ENCODE data around the gene NELFA.

DNA sequence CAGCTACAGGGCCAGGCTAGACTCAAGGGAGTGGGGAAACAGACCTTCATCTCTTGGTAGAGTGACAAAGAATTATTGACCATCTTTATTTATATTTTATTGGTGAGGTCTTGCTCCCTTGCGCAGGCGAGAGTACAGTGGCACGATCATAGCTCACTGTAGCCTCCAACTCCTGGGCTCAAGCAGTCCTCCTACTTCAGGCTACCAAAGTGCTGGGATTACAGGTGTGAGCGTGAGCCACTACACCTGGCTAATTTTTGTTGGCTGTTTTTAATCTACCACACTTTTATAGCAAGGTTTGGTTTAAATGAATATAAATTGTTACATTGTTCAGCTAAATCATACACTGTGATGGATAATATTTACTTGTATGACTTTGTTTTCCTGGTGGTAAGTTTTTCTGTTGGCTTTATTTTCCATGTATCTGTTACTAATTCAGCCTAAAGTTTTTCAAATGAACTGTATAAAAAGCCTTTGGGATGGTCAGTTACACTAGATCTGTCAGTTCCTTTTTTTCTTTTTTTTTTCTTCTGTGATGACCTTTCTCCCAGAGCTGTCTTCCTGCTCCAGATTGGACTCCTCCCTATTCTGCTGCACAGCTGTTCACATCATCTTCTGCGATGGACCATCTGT is 16.3 kb downstream of the NSD2 start:
- PRO-cap: no peak

GRCh38 chr4:1975153-1975618 is 33.6 kb downstream of the NELFA start:
- PRO-cap: no peak

DNA sequence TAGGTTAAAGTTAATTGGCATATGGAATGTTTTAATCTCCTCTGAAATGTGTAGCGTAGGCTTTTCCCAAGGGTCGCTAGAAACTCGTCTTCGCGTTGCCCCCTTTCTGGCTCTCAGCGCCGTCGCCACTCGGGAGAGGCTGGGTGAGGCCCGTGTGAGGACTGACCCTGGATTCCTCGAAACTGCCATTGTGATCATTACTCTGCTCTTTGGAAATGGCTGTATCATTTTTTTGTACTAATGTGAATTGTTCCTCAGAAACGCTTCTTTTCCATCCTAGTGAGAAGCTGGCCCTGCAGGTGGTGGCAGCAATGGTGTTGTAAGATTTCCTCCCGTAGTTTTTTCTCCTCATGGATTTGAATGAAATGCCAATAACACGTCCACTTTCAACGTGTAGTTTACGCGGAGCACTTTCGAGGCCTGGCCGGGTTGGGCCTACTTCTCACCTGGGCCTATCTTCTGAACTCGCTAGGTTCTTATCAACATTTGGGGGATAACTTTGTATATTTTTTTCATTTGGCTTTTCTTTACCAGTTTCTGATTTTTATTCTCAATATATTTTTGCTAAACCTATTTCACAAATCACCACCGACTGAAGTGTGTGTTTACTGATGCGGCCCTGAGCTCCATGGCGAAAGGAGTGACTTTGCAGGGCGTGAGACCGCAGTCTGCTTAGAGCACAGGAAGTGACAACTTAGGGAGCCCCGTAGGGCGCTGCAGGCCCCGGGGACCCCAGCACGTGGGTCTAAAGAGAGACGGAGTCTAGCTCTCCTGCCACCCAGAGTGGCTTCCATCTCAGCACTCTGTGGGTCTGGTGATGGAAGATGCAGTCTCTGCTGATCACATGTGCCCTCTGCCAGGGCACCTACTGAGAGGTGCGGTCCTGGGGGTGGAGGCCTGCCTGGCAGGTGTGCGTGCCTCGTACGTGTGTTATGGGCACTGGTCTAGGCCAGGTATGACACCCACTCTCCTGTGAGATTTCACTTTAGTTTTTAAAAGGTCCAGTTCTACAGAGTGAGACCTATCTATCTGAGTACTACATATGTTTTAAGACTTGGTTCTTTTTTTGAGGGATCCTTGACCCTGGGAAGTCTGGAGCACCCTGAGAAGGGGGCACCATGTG is 29.2 kb downstream of the NELFA start:
- PRO-cap: no peak

DNA sequence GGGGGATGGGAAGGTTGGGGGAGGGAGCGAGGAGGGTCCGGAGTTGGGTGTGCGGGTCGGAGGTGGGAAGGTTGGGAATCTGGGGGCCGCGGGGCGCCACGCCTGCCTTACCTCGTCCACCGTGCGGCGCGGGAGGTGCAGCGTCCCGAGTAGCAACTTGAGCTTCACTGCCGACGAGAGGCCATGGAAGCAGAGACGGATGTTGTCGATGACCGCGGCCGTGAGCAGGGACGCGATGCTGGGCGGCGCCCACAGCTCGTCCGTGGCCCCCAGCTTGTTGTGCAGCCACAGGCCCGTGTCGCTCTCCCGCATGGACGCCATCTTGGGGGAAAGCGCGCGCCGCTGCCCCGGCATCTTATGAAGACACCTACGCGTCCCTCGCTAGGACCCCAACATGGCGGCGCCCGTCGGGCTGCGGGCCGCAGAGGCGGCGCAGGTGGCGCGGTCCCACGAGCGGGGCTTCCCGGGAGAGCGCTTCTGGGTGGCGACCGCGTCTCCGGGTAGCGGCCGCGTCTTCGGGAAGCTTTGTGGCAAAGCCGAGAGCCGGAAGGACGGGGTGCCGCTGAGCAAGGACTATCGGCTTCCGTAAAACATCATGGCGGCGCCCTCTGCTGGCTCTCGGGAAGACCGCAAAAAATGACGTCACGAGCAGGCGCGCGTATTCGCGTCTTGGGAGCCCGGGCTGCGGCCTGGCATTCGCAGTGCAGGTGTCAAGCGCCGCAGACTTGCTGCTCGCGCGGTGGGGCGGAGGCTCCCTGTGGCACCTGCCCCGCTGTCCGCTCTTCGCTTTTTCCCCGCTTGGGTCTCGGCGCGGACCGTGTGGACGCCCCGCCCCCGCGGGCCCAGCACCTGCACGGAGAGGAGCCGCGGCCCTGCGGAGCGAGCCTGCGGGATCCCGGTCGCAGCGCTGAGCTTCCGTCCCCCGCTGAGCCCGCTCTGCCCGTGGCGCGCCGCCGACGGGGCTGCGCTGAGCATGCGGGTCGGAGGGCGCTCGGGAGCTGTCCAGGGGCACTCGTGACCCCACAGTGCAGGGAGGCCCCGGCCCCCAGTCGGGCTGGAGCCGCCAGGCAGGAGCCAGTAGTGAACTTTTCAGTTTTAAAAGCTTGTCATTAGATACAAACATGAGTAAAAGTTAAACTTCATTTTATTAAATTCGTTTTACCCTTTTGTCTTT is at the start of gene NELFA:
Gene NELFA, minus strand, starts transcription at position 336 of the 1,174 bp plus-strand sequence.
- PRO-cap: unidirectional peak, minus-strand start at position 159 of the sequence; bidirectional peak, plus-strand start at position 695 of the sequence, minus-strand start at position 319 of the sequence

DNA sequence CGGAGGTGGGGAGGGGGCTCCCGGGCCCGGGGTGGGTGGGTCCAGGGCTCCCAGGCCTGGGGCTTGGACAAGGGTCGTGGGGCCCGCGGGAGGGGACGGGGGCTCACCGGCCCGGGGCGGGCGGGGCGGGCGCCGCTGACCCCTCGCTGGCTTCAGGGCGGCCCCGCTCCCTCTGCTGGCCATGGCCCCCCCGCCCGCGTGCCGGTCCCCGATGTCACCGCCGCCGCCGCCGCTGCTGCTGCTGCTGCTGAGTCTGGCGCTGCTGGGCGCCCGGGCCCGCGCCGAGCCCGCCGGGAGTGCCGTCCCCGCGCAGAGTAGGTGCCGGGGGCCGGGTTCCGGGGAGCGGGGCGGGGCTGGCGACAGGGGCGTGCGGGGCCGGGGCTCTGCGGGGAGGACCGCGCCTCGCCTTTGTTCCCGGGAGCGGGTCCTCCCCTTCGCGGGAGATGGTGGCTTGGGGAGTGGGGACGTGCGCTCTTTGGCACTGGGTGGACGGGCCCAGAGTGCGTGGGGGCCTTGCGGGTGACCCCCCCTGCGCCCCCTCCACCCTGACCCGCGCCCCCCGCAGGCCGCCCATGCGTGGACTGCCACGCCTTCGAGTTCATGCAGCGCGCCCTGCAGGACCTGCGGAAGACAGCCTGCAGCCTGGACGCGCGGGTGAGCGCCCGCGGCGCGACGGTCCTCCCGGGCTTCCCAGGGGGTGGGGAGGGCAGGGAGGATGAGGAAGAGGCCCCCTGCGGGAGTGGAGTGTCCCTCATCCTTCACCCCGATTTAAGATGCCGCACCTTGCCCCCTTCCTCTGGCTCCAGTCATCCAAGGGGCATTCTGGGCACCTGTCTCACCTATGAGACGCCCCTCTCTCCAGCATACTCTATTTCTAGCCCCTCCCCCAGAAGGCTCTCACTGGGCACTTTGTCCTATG is 635 bp downstream of the C4orf48 start:
- PRO-cap: no peak

DNA sequence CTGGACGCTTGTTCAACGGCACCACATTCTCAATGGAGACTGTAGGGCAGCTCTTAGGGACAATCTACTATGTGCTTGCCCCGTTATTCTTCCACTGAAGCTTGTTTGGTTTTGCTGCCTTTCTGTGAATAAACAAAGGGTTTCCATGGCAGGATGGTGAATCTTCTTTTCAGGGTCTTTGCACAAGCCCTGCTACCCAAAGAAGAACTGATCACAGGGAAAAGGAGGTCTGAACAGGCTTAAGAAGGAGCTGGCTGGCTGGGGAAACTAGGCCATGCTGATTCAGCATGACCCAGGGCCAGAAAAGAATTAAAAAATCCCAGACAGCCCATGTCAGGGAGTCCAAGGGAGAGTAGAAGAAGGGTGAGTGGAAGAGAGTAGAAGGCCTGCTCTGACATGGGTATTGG is 35.7 kb downstream of the NAT8L start:
- PRO-cap: no peak

DNA sequence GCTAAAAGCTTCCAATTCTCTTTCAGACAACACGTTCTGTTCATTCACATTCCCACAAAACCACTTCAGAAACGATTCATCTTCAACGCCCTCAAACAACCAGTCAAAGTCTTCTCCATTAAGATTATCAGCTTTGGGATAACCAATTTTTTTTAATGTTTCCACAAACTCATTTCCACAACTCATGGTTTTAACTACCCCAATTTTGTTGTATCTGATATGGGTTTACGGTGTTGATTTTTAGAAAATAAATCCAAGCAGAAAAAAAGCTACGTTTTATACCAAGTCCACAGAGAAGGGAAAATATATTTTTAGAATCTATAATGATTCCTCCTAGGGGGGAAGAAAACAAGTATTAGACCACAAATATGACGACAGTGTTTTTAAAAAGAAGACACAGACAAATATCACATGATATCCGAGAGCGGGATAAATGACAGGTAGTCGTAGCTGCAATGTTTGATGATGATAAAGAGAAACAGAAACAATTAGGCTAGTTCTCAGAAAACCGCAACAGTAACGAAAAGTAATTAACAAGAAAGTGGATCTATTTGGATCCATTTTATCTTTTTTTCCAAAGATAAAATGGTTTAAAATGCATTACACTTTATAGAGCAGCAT is 1.1 kb downstream of the HAUS3 start:
- PRO-cap: no peak

DNA sequence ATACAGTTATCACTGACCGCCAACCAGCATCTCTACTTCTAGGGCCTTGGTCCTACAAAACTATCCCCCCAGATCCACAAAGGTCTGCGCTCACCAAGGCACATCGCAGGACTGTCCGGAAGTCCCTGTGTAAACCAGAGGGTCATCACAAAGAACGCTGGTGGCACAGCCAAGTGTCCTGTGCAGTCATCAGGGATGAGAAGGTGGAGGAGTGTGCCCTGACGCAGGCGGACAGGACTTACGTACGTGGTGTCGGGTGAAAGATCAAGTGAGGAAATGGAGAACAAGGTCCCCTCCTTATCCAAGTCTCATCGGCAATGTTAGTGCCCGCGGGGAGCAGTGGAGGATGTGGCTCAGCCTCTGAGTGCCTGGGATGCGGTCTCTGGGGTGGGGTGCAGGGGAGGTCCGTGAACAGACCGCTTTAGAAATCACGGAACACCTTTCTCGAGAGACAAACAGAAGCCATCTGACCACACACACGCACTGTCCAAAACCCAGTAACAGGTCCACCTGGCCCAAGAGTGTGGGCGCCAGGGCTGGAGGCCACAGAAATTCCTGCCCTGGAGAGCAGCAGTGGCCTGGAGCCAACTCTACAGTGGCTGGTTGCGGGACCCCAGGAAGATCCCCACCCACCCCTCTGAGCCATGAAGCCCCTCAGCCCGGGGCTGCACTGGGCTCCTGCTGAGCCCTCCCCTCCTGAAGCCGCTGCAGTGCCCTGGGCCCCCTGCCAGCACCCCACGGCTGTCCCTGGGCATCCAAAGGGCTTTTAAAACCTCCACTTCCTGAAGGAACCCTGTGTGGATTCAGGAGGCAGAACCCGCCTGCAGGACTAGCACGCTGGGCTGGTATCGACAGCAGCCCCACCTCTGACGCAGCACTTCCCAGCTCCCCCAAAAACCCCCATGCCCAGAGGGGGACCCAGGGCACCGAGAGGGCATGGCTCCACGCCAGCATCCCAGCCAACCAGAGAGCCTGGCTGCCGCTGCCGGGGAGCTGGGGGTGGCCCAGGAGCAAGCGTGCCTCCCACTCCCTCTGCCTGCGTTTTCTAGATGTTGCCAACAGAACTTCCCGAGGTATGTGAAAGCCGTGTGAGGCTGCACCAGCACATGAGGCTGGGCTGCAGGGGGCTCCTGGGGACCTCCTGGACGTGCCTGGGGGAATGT is 6.6 kb downstream of the MXD4 start:
- PRO-cap: no peak

DNA sequence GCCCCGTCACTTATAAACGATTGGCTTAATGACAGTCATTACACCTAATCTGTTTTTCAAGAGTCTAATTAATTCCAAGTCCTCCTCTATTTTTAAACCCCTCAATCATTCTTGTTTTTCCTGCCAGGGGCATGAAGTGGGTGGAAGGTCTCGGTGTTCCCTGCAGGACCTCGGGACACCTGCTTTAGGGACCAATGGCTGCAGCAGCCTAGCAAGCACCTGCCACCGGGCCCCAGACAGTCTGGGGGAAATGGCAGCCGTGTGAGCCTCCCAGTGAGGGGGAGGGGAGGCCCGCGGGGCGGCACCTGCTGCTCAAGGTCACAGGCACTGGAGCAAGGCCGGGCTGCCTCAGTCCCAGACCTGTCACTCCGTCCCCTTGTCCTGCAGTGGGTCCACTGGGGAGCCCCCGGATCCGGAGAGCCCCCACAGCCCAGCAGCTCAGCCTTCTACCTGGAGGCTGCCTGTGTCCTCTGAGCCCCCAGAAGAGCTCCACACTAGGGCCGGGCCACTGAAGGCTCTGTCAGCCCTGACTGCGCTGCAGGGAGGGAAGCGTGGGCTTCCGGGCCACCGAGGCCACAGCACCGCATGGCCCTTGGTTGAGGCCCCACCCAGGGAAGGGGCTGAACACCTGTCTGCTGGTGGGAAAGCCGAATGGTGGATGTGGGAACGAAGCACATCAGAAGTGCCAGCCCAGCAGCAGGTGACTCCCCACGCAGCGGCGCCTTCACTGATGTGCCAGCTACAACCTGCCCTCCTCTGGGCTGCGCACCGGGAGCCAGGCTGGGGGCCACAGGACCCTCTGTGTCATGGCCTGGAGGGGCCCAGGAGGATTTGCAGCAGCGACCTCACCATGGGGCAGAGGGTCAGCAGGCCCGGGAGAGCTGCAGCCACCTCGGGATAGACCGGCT is 34.8 kb upstream of the MXD4 start:
- PRO-cap: no peak

DNA sequence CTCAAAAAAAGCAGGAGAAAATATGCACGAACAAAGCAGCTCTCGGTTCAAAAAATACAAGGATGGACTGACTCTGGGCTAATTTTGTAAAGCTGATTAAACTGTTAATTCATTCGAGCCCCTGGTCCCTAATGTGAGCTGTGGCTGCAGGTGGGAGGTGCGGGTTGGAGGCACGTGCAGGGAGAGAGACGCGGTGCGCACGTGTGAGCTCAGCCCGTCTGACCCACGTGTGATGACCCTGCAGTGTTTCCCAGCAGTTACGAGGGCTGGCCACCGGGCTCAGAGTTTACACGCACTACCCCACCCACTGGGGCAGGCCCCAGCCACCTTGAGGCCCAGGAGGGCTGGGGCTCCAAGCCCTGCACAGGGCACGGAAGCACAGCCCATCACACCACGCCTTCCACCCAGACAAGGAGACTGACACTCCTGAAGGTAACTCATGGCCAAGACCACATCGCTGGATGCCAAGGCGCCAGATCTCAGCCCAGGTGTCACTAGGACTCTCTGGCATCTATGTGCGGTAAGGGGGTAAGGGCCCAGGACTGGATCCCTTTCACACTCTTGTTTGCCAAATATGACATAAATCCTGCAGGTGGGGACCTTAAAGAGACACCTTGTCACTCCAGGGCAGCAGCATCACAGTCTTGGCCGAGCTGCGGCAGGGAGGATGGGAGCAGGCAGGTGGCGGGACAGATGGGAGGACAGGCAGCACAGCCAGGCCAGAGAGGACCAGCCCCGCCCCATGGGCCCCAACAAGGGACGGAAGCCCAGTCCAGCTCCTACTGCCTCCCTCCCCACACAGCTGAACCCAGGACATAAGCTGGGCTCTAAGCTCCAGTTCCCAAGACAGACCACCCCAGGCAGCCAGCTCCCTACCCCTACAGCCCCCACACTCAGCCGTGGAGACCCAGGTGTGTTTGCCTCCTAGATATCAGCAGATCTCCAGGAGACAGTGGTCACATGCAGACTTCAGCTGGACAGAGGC is 56.9 kb downstream of the ZFYVE28 start:
- PRO-cap: no peak

GRCh38 chr4:2412431-2412861 is 6.0 kb downstream of the ZFYVE28 start:
- PRO-cap: no peak

- PRO-cap: unidirectional peak, plus-strand start at chr4:2457923
These were observed 11.3 kb upstream of the RNF4 start for GRCh38 chr4:2457330-2458231.

GRCh38 chr4:2513191-2513932 is 23.1 kb upstream of the FAM193A start:
- PRO-cap: no peak

GRCh38 chr4:2572432-2572867 is 36.0 kb downstream of the FAM193A start:
- PRO-cap: no peak

- PRO-cap: no peak
These were observed 84.6 kb downstream of the TNIP2 start for GRCh38 chr4:2671603-2671826.

- PRO-cap: no peak
These were observed 61.4 kb downstream of the TNIP2 start for GRCh38 chr4:2694716-2695179.

- PRO-cap: no peak
These were observed 5.4 kb upstream of the TNIP2 start for GRCh38 chr4:2761503-2762023.

GRCh38 chr4:2797588-2798337 is 4.9 kb downstream of the SH3BP2 start:
- PRO-cap: no peak

- PRO-cap: no peak
These were observed 12.0 kb downstream of the SH3BP2 start for GRCh38 chr4:2804859-2805388.

- PRO-cap: no peak
These were observed 20.1 kb downstream of the SH3BP2 start for GRCh38 chr4:2812803-2813477.